Daoy (cell line): Measurements from ENCODE around the gene FHL2.

GRCh38 chr2:104755315-104755952 lies 98.5 kb upstream of the POU3F3 start:
- RAMPAGE, long total RNA: no peak

GRCh38 chr2:104862420-104862926 lies 8.6 kb downstream of the POU3F3 start:
- RAMPAGE, long total RNA: no peak

- RAMPAGE, long total RNA: no peak
These were observed 19.2 kb downstream of the POU3F3 start for GRCh38 chr2:104872933-104873775.

DNA sequence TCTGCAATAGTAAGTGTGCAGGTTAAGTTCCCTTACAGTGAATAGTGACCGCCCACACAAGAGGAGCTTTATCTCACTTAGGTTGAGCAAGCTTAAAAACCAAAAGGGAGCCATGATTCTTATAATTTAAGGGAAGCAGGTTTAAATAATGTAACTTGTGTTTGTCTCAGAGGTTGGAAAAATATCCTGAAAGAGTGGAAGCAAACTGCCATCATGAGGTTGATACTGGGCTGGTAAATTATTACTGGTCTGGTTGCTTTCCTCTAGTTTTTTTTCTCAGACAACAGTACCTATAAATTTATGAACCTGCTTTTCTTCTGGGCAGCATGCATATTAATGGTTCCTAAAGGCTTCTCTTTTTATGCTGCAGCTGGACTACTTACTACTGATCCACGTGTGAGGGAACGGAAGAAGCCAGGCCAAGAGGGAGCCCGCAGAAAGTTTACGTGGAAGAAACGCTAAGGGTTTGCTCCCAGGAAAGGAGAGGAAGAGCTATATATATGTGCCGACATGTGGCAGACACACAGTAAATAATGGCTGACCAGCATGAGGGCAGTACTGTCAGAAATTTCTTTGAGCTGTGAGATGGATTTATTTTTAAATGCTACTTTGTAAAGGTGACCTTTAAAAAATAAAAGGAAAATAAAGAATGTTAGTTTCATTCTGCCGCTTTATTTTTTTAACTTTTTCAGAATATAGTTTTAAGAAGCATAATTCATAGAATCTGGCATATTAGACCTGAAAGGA lies 61.6 kb downstream of the MRPS9 start:
- RAMPAGE, long total RNA: no peak

DNA sequence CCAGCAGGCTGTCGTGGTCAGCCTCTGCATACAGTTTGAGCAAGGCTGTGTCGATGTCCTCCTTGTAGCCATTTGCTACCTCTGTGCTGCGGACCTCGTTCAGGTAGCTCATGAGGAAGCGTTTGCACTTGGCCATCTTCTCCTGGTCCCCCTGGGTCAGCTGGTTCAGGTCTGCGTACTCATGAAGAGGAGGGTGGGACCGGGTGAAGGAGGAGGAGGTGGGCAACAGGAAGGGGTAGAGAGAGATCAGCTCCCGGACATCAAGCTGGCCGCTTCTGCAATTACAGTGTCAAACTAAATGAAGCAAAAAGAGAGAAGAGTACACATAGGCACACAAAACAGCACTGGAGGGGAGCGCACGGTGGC lies 38.9 kb downstream of the GPR45 start:
- RAMPAGE, long total RNA: no peak

- RAMPAGE, long total RNA: no peak
These were observed 3.1 kb downstream of the FHL2 start for GRCh38 chr2:105395714-105396088.

DNA sequence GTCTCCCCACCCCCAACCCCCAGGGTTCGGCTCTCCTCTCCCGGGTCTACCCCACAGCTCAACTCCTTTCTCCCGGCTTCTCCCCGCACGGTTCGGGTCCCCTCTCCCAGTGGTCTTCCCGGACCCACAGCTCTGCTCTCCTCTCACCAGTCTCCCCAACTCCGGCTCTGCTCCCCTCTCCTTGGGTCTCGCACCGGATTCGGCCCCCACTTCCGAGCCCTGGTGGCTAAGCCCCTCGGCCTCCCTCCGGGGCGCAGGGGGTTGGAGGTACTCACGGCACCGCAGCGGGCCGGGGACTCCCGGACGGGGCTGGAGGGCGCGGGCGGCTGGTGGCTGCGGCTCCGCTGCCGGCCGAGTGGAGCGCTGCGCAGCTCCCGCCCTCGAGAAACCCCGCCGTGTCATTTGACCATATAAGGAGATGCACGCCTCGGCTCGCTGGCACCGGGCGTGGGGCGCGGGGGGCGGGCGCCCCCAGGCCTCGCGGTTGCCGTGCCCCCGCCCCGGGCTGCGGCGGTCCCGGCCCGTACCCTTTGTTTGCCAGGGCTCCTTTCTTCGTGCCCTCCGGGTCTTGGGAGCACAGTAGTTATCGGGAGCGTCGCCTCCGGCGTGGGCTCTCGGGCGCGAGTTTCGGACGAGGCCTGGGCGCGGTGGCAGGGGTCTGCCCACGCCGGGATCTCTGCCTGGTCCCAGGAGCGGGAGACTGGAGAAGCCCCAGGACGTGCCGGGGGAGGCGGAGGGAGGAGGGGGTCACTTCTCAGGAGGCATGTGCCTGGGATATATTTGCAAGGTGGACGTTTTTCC lies at the start of gene FHL2:
FHL2 (minus strand) TSS at position 357 of the 801 bp plus-strand sequence.
- RAMPAGE, long total RNA: no peak

- RAMPAGE, long total RNA: no peak
These were observed 700 bp upstream of the FHL2 start for GRCh38 chr2:105399496-105400006.

DNA sequence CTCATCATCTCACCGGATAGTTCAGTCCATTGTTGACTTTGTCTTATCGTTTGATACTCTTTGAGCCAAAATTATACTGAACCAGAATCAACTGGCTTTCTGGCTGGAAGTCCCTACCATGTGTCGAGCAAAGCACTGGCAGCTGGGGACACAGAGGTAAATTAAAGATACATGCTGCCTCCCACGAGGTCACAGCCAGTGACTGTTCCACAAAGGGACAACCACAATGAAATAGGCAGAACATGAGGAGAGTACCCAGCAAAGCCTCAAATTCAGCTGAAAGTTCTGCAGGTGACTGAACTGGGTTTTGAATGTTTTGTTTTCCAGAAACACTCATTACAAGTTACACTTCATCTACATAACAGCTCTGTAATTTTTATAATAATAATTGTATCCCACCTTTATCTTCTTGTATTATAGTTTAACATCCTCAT lies 91.5 kb upstream of the FHL2 start:
- RAMPAGE, long total RNA: no peak

GRCh38 chr2:105738586-105739171 lies 6.0 kb upstream of the NCK2 start:
- RAMPAGE, long total RNA: no peak

- RAMPAGE, long total RNA: no peak
These were observed 5.3 kb upstream of the NCK2 start for GRCh38 chr2:105739258-105739990.

GRCh38 chr2:105743605-105744329 lies 945 bp upstream of the NCK2 start:
- RAMPAGE, long total RNA: no peak

- RAMPAGE, long total RNA: no peak
These were observed 52.6 kb downstream of the NCK2 start for GRCh38 chr2:105797085-105797993.

DNA sequence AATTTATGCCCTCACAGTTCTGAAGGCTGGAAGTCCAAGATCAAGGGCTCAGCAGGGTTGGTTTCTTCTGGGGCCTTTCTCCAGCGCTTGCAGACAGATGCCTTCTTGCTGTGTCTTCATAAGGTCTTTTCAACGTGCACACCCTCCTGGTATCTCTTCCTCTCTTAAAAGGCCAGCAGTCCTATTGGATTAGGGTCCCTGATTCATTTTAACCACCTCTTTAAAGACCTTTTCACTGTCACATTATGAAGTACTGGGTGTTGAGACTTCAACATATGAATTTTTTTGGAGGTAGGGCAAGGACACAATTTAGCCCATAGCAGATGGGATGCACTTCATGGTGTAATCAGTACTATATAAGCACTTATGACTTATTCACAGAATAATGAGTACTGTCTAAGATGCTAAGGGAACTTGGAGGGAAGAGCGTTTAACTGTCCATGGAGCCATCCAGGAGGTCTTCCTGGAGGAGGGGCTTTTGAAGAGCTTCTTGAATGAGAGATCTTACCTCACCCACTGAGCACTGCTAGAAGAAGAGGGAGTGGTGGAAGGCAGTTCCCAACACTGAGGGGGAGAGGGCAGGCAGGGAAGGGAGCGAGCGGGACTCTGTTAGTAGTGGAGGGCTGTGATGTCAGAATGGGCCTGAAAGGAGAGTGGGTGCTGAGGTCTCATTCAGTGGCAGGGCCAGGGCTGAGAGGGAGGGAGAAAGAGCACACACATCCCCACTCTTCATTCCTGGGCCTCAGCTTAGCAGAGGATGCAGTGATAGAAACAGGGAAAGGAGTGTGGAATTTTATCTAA lies 64.8 kb downstream of the NCK2 start:
- RAMPAGE, long total RNA: no peak

GRCh38 chr2:105825544-105826186 lies 81.0 kb downstream of the NCK2 start:
- RAMPAGE, long total RNA: no peak

DNA sequence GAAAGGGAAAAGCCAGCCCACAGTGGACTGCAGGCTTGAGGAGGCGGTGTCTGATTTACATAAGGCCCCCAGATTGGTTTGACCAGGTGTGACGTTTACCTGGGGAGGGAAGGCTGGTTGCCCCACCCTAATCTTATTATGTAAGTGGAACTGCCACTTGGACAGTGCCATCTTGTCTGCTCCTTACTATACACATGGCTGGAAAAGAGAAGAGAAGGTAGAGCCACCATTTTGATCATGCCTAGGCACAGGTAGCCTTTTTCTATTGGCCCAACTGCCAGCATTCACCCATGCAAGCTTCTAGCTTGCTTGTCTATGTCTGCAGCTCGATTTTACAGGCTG lies 131.5 kb upstream of the ECRG4 start:
- RAMPAGE, long total RNA: no peak

GRCh38 chr2:105934868-105935461 lies 130.5 kb upstream of the ECRG4 start:
- RAMPAGE, long total RNA: no peak

- RAMPAGE, long total RNA: no peak
These were observed 56.4 kb upstream of the ECRG4 start for GRCh38 chr2:106009031-106009526.

GRCh38 chr2:106066149-106066393 lies 583 bp downstream of the ECRG4 start:
- RAMPAGE, long total RNA: no peak

DNA sequence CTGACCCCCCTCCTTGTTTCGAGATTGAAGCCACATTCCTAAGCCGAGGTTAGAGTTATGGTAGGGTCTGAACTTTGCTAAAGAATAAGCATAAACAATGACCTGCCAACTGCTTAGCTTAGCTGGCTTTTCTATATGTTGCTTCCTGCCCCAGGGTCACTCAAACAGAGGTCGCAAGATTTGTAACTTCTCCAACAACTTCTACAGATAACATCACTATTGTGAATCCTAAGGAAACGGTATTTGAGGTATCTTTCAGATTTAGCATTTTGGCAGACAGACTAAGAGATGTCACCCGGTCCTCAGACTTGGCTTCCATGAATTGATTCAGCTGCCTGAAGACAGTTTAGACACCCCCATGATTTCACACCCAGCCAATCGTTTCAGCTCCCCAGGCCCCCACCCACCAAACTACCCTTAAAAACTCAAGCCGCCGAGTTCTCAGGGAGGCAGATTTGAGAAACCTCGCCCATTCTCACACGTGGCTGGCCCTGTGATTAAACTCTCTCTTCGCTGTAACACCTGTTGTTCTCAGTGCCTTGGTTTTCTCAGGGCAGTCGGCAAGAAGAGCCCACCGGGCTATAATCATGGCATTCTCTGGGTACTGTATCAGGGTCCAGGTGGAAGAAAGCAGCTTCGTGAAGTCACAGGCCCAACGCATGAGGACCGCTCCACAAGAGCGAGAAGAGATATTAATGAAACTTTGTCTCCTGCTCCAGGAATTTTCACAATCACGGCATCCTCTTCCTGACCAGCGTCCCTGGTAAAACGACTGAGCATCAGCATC lies 35.3 kb downstream of the UXS1 start:
- RAMPAGE, long total RNA: no peak